Neutrophil (primary cell): ENCODE measurements around a stretch of chr7.

- PRO-cap, result no peak
These were observed 30.3 kb downstream of the GSDME start for GRCh38 chr7:24726908-24727472.

- PRO-cap, result no peak
These were observed 23.9 kb upstream of the GSDME start for GRCh38 chr7:24781162-24781525.

DNA sequence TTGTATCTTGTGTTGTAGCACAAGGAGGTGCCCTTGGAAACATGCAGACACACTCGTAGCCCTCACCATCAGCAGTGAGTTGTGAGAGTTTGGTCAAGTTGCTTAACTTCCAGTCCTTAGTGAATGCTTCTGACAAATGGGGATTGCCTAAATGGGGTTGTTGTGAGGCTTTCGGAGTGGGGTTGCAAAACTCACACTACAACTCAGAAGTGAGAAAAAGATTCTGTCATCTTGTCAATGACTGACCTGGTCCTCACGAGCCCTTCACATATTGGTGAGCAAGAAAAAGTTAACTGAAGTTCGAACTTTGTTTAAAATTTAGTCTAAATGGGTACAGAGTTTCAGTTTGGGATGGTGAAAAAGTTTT, 29.1 kb upstream of the GSDME start:
- PRO-cap, result no peak

DNA sequence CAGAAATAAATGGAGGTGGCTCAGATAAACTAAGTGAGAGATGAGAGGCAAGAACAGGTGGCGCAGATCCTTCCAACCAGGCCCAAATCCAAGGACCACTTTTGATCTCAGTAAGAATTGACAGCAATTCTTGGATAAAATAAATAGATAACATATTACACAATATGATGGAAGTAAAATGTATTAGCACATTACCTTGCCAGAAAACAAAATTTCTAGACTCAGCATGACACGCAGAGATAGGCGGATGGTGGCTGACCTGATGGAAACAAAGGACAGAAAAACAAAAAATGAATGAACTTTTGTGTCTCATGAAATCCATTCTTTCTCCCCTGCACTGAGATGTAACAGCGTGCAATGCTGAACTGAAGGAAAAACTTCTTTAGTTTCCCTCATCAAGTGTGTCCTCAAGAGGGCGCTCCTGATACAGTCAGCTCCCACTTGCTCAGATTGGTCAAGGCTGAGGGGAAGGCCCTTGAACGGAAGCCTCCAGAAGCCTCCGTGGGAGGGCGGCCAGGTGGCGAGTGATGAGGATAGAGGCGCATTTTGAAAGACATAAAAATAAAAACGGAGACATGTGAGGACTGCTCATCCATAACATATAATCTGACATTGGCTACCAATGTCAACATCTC, 62.8 kb upstream of the GSDME start:
- PRO-cap, result no peak

DNA sequence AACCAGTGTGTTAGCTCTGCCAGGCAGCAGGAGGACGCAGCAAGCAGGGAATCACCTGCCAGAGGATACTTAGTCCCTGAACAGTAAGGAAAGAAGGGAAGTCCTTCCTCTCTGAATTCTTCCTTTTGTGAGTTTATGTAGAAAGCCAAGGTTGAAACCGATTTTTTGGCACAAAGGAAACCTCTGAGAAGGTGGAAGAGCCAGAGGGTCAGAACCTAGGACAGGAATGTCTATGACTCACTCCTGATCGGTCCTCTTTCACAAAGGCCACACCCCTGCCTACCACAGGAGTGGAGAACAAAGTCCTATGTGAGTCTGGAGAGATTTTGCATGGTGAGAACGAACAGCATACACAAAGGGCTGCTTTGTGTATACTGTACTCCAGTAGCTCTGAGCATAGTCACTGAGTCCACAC, 68.8 kb upstream of the GSDME start:
- PRO-cap, result no peak

DNA sequence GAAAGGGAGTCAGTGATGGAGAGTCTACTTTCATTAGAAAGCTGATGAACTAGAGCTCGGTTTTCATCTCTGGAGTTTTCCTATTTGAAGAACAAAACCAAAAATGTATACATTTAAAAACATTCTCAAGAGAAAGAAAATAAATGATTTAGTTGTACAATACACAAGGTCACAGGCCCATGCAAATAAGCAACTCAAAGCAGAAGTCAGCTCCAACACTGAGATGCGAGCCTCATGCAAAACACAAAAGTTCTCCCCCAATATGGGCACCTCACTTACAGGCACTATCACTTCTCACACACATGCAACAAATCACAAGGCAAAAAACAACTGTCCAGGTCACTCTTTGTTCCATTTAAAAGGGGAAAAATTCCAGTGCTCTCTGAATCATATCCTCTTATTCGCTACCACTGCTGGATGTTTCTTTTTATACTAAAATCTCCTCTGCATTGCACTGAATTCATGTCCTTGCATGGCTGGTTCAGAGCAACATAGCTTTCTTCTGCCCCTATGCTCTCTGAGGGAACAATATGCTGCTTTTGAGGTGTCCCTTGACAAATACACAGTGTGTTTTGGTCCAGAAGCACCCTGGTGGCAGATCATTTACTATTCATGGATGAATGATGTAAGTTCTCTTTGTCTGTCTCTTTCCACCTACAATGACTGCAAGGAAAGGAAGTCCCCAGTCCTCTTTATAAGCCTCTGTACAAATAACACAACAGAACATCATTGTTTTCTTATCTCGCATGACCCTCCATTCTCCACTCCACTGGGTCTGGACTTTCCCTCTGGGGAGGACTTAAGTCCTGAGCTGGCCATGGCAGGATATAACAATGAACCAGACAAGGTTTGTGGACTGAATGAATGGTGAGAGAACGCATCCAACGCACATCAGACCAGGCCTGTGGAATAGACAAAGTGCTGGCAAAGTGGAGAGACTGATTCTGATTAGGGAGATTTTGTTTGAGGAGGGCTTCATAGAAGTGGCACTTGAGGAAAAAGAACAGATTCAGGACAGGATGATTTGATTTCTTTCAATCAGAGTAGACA, 85.4 kb upstream of the GSDME start:
- PRO-cap, result no peak

- PRO-cap, result no peak
These were observed 1.2 kb upstream of the OSBPL3 start for GRCh38 chr7:24981132-24981550.

- PRO-cap, result no peak
These were observed 7.3 kb downstream of the CYCS start for GRCh38 chr7:25117535-25118392.

DNA sequence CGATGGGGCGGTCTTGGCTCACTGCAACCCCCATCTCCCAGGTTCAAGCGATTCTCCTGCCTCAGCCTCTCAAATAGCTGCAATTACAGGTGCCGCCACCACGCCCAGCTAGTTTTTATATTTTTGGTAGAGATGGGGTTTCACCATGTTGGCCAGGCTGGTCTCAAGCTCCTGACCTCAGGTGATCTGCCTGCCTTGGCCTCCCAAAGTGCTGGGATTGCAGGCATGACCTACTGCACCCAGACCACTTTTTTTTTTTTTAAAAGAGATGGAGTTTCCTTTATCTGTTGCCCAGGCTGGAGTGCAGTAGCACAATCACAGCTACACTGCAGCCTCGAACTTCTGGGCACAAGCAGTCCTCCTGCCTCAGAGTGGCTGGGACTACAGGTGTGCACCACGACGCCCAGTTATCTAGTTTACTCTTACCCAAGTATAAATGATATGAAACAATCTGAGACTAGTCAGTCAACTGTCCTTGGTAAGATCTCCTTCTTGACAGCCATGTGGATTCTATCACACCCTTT, 5.7 kb downstream of the CYCS start:
- PRO-cap, result no peak

GRCh38 chr7:25770231-25770430, 381.9 kb upstream of the NFE2L3 start:
- PRO-cap, result no peak

DNA sequence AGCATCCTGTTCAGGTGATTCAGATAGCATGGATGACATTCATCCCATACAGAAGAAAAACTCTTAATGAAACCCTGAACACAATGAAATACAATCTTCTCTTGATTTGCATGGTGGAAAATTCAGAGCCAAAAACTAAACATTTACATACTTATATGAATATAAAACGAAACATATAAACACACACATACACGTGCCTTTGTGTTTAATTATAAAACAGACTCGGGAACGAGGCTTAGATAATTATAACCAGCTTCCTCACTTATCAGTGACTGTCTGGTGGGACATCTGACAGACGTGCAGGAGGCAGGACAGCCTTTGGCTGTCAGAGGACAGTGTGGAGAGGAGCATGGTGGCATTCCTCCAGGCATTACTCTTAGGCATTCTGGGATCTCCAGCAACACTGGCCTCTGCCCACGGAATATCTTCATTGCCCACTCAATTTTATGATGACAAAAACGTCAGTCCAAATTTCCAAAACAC, 262.3 kb upstream of the NFE2L3 start:
- PRO-cap, result no peak

DNA sequence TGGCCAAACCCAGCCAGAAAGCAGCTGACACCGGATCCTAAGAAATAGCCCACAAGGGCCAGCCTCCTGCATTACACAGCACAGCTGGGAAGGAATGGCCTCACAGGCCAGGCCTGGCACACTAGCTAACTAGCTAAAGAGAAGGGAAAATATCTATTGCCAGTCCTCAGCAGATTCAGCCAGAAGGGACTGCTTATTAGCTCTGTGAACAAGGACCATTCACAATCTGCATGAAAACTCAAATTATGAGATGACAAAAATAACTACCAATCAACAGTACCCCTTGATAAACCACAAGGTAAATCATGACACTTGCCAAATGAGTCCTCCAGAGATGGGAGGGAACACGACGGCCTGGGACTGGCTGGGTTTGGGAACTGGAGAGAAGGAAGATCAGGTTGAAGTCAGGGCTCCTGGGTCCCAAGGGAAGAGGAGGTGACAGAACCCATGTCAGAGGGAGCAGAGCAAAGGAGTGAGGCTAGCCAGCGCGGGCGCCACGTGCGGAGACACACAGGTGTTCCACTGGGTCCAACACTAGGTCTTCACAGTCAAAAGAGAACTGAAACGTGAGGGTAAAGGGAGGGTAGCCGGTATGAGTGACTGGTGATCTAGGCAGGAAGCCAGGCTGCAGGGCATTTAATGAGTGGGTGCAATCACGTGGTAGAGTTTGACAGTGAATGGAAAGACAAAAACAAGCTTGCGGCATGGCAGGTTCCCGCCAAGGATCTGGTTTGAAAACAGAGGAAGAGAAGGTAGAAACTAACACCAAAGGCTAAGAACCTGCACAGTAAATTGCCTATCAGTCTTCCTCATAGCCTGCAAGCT, 184.1 kb upstream of the NFE2L3 start:
- PRO-cap, result no peak

DNA sequence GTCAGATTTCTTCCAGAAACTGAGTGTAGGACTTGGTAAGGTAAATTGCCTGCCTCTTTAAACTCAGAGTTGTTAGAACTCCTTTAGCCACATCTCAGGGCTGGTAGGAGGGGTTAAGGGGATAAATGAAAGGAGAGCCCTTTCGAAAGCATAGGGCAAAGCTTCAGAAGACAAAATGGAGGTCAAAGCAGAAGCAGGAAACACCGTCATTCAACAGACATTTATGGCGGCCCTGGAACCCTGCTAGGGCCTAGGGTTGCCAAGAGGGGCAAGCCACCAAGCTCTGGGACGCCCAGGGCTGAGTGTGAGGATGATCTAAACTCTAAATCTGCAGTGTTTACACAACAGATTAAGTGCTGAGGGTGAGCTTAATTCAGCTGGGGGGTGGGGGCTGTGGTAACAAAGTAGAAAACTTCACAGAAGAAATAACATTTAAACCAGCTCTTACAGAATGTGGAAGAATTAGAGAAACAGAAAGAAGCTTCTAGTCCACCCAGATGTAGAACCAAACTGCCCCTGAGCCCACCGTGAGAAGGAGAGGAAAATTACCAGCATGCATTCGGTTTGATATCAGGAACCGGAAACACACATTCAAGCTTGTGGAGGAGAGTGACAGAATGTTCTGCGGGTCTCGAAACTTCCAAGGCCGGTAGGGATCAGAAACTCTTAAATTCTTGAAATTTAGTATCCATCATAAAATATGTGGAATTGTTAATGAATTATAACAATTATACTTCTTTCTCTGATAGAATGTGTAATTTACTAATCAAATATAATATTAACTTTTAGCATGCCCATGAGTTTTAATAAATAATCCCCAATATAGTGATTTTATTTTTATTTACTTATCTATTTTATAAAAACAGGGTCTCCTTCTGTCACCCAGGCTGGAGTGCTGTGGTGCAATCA, 78.8 kb upstream of the NFE2L3 start:
- PRO-cap, result no peak

- PRO-cap, result no peak
These were observed 16.2 kb downstream of the HNRNPA2B1 start for GRCh38 chr7:26184057-26185129.

GRCh38 chr7:26185130-26185496, 15.4 kb downstream of the HNRNPA2B1 start:
- PRO-cap, result no peak

DNA sequence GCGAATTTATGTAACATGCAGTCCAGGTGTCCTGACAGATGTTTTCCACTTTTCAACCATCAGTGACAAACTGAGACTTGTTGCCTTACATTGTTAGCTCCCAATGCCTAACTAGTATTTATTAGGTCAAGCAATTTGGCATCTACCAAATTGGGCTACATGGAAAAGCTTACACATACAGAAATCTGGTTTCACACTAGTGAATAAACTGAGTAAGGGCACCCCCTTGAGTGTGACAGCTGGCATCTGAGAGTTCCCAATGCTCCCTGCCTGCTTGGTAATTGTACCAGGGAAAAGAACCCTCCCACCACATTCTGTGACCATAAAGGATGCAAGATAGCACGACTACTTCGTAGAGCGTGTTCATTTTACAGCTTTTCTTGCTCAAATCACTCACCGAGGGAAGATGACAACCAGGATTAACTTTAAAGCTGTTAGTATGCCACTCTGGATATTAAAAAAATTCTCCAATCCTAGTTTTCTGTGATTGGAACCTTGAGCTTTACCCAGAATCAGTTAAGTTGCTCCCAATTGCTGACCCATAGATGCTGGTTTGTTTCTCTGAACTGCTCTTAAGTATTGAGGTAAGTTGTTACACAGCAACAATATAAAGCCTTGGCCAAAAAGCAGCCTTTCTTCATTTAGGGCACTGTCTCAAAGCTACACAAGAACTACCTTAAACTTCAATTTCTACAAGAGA, 11.9 kb downstream of the HNRNPA2B1 start:
- PRO-cap, result no peak

DNA sequence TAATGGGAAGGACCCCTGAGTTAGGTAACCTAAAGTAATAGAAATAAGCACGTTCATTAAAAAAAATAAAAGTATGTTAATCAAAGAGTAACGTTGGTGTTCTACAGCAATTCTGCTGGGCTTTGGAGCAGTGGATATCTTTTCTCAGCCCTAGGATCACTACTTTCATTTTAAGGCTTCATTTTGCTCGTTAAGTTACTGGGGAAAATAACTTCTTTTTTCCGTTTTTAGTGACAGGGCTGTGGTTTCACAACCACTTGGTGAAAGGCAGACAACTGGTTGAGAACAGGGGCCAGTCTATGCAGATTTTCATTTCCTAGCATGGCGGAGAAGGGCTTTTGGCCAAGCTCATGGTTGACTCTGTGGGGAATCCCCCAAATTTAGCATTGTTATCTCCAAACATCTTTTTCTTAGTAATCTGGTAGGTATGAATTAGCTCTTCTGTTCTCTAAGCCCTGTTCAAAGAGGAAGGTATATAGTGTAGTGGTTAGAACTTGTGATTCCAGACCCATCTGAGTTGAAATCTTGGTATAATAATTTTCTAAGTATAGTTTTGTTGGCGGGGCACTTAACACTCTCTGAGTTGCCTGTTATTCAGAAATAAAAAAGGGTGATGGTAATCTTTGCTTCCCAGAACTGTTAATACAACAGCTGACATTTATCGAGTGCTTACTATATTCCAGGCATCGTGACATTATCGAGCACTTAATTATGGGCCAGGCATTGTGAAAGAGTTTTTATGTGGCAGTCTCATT, 2.3 kb downstream of the SNX10 start:
- PRO-cap, result no peak

GRCh38 chr7:26343360-26343859, 51.7 kb downstream of the SNX10 start:
- PRO-cap, result no peak

DNA sequence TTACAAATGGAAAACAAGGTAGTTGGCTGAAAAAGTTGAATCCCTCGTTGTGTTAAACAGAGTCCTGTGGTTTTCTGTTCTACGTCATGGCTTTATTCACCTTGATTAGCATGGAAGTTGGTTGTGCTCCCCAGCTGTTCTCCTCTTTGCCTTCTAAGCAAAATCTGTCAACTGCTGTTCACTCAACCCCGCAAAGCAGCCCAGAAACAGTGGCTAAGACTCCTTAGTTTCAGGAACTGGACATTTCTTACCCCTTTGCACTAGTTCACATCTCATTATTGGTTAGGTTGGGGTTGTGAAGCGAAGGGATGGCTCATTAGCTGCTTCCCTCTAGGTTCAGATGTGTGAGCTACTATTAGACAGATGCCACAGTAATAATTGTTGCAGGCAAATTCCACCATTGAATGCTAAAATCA, 129.1 kb downstream of the SNX10 start:
- PRO-cap, result no peak

DNA sequence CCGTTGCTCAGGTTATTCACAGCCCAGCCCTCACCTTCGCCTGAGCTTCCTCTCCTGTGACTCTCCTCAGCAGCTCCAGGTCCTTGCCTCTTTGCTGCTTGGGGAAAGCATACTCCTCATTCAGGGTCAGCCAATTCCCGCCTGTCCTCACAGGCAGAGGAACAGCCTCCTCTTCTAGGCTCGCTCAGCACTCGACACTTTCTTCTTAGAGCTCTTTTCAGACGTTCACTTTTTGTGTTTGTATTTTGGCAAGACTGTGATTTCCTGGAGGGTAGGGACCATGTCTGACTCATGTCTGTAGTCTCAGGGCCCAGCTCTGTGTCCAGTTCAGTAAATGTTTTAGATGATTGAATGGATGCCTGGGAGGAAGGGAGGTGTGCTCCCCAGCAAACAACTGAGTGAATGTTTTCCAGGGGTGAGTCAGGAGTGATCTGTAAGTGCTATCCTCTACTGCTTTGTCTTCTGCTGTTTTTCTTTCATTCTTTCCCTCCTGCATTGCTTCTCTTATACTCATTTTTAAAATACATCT, 158.1 kb downstream of the SNX10 start:
- PRO-cap, result no peak